Psoas muscle (tissue), 2 donors: ENCODE measurements around a stretch of chr16.

DNA sequence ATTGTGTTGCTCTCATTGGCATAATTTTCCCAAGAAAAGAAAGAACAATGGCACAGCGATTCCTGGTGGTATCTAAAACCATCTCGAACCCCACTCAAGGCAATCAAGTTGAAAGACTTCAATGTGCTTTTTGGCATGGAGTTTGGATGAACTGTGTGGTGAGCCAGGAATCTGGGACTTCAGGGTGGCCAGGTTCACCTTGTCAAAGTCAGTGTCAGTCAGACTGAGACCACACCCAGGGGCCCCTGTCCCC is 25.7 kb downstream of the WFDC1 start:
- PRO-cap, 2 experiments = no peak in any of the 2 experiments

GRCh38 chr16:84356569-84357198 is 11.7 kb upstream of the ATP2C2 start:
- PRO-cap, 2 experiments = no peak in any of the 2 experiments

GRCh38 chr16:84524325-84524690 is 19.8 kb upstream of the MEAK7 start:
- PRO-cap, 2 experiments = no peak in any of the 2 experiments

- PRO-cap, 2 experiments = no peak in any of the 2 experiments
These were observed 23.8 kb downstream of the COTL1 start for GRCh38 chr16:84593726-84594752.

DNA sequence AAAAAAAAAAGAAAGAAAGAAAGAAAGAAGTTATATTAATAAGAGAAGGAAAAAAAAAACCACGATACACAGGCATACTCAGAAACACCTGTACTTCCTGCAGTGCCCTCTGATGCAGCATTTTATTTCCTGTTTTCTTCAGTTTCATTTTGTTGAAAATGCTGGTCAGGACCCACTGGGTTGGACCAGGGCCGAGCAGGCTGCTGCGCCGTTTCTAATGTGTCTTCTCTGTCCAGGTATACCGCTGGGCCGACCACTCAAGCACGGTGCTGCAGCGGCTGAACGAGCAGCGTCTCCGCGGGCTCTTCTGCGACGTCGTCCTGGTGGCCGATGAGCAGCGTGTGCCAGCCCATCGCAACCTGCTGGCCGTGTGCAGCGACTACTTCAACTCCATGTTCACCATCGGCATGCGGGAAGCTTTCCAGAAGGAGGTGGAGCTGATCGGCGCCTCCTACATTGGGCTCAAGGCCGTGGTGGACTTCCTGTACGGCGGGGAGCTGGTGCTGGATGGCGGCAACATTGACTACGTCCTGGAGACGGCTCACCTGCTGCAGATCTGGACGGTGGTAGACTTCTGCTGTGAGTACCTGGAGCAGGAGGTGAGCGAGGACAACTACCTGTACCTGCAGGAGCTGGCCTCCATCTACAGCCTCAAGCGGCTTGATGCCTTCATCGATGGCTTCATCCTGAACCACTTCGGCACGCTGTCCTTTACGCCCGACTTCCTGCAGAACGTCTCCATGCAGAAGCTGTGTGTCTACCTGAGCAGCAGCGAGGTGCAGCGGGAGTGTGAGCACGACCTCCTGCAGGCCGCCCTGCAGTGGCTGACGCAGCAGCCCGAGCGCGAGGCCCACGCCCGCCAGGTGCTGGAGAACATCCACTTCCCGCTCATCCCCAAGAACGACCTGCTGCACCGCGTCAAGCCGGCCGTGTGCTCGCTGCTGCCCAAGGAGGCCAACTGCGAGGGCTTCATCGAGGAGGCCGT is 8.6 kb downstream of the KLHL36 start:
- PRO-cap, 2 experiments = no peak in any of the 2 experiments

GRCh38 chr16:84659478-84660253 is 11.4 kb downstream of the KLHL36 start:
- PRO-cap, 2 experiments = no peak in any of the 2 experiments

- PRO-cap, 2 experiments = no peak in any of the 2 experiments
These were observed 24.1 kb downstream of the USP10 start for GRCh38 chr16:84723699-84724526.

DNA sequence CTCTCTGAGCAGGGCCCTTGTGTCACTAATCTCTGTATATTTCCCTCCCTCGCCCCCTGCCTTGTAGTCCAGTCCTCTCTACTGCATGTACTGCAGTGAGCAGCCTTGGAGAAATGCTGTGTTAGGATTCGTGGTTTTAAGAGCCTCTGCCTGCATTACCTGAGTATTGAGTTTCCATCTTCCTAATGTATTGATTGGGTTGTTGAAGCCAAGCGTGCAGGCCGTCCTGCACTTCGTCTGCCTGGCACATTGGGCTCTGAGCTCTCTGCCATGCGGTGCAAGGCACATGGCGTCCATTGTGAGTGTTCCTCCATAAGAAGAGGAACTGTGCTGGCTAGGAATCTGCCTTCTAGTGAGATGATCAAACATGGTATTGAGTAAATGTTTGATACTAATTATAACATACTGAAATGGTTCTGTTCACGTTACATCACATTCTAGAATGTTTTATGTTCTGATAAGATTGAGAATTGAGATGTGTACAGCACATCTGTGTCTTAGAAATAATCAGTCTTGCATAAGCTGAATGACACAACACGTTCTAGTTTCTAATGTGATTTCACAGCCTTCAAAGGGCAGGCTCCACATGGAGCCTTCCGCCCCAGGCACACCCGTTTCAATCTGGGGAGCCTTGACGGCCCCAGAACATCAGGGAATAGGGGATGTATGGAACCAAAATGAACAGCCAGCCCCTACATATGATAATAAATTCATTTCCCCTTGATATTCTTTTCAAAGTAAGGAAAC is 42.8 kb downstream of the USP10 start:
- PRO-cap, 2 experiments = no peak in any of the 2 experiments

DNA sequence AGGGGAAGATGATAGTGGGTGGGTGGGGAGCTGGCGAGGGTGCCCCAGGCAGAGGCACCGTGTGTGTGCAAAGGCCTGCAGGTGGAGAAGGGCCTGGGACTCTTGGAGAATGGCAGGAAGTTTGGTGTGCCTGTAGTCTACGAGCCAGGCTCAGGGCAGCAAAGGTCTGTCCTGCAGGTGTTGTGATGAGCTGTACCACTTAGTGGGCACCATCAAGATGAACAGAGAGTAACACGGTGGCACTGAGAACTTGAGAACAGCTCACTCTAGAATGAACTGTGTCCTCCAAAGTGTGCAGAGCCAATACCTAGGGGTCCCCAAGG is 4.3 kb downstream of the CRISPLD2 start:
- PRO-cap, 2 experiments = no peak in any of the 2 experiments

DNA sequence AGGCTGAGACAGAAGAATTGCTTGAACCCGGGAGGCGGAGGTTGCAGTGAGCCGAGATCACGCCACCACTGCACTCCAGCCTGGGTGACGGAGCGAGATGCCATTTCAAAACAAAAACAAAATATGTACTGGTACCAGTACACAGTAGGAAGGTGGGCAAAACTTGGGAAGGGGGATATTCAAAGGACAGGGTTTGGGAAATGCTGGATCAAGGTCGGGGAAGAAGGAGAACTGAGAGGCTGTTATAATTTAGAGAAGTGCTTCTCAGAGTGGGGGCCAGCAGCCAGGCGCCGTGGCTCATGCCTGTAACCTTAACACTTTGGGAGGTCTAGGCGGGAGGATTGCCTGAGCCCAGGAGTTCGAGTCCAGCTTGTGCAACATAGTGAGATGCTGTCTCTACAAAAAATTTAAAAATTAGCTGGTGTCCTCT is 5.2 kb downstream of the CRISPLD2 start:
- PRO-cap, 2 experiments = no peak in any of the 2 experiments

DNA sequence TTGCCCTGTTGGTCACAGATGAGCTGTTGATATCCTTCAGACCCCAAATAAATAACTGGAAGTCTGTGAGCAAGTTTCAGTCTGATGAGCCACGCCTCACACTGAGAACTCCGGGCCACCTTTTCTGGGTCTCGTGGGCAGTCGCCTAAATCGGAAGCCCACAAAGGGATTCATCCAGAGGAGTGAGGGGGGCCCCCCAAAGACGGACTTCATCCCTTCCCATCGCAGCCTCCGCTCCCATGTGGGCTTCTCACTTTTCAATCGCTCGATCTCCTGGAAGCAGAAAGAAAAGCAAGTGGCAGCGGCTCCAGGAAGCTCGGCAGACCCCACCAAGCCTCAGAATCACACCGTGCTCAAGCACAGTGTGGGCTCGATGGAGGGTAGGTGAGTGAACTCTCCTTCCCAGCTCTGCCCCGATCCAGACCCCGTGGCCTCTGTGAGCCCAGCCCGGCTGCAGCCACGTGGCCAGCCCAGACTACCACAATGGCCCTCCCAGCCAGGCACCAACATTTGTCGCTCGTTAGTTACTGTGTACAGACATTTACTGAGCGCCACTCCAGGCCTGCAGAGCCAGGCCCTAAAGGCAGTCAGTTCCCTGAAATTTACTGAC is 35.0 kb downstream of the ZDHHC7 start:
- PRO-cap, 2 experiments = no peak in any of the 2 experiments

GRCh38 chr16:84984555-84985213 is 26.7 kb downstream of the ZDHHC7 start:
- PRO-cap, 2 experiments = no peak in any of the 2 experiments

- PRO-cap, 2 experiments = no peak in any of the 2 experiments
These were observed 19.1 kb downstream of the ZDHHC7 start for GRCh38 chr16:84992211-84992678.

DNA sequence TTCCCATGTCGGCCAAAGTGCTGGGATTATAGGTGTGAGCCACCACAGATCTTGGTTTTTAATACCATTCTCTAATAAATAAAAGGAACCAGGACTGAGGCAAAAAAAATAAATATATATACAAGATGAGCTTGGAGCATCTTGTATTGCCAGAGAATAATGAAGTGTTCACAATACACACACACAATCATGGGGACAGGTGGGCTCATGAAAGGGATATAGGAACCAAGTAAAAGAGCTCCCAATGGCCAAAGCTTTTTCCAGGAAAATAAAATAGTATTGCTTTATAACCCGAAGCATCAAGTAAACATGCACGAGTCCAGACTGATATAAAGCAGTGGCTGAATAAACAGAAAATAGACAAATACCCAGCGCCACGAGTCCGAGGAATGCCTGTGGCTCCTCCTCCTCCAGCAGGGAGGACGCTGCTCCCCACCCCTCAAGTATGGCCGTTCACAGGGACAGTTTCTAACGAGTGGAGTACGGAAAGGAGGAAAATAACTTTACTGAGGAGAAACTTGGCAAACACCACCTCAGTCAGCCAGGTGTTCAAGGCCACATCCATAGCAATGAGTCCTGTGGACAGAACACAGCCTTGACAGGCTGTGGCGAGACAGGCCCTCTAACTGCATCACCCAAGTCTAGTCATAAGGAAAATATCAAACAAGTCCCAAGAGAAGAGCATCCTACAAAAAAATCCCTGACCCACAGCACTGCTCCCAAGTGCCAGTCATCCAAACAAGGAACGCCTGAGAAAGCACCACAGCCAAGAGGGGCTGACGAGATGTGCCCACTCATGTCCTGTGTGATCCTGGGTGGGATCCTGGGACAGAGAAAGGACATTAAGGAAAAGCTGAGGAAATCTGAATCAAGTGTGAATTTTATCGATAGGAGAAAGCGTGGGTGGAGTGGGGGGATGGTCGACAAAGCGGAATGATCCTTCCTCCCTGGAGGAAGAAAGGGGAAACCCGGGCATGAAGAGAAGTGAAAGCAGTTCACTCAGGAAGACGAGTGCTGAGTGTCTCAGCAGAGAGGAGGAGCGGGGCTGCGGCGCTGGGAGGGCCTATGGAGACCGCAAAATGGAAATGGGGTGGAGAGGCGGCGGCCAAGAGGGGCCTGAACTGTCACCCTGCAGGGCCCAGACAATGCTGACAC is 9.1 kb downstream of the ZDHHC7 start:
- PRO-cap, 2 experiments = no peak in any of the 2 experiments

DNA sequence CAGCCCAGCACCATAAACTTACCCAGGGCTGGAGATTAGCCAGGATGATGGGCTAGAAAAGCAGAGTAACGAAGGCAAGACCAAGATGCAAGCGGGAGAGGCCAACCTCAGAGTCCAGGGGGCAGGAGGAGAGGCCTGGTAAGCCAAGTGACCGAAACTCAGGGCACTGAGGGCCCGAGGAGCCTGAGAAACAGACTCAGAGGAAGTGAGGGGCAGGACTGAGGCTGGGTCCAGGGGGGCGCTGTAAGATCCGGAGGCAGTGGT is 8.4 kb downstream of the ZDHHC7 start:
- PRO-cap, 2 experiments = no peak in any of the 2 experiments

DNA sequence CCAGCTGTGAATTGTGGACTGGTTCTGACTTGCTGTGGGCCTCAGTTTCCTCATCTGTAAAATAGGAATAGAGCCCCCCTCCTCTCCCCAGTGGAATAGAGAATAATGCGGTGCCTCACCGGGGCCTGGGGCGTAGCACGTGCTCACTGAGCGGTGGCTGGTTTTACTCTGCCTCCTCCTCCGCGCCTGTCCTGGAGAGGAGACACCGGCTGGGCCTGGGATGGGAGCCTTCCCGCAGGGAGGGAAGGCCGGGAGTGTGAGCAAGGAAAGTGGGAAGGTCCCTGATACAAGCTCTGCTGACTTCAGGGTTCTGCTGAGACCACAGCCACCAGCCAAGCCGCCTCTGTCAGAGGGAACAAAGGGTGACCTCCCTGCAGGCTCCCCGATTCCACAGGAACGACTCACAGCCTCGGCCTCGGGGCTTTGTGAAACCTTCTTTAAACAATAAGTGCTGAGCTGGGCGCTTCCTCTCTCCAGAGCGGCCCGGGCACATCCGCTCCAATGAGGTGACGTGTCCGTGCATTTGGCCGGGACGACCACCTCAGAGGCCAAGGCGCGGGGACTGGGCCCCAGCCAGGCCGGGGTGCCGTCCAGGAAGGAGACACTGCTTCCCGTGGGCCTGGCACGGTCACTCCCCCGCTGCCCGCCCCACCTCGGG is 11.6 kb upstream of the CIBAR2 start:
- PRO-cap, 2 experiments = peak in 1 of 2 experiments; most common minus-strand start position 398 of the sequence (in 1)

DNA sequence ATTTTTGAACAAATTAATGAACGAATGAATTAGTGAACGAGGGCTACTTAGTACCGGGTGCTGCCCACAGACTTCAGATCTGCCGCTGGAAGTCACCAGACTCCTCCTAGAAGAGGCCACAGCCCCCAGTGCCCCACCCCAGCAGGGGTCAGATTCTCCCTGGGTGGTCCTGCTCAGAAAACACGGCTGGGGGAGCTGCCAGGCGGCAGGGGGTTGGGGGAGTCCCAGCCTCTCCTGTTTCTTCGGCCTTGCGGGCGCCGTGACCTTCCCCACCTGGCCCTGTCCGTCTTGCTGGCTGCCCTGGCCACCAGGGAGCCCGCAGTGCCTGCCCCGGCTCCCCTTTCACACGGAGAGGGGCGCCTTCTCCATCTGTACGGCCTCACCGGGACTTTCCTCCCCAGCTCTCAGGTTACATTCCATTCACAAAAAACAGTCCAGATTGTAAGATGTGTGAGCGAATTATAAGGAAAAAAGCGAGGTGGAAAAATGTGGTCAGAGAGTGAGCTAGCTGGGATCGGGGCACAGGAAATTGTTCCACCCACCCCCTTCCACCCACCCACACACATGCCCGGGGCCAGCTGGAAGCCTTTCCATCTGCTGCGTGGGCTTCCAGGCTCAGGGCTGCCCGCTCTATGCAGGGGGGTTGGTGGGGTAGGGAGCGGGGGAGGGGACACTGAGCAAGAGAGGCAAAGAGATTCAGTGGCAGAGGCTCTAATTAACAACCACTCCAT is 14.5 kb upstream of the CIBAR2 start:
- PRO-cap, 2 experiments = no peak in any of the 2 experiments

DNA sequence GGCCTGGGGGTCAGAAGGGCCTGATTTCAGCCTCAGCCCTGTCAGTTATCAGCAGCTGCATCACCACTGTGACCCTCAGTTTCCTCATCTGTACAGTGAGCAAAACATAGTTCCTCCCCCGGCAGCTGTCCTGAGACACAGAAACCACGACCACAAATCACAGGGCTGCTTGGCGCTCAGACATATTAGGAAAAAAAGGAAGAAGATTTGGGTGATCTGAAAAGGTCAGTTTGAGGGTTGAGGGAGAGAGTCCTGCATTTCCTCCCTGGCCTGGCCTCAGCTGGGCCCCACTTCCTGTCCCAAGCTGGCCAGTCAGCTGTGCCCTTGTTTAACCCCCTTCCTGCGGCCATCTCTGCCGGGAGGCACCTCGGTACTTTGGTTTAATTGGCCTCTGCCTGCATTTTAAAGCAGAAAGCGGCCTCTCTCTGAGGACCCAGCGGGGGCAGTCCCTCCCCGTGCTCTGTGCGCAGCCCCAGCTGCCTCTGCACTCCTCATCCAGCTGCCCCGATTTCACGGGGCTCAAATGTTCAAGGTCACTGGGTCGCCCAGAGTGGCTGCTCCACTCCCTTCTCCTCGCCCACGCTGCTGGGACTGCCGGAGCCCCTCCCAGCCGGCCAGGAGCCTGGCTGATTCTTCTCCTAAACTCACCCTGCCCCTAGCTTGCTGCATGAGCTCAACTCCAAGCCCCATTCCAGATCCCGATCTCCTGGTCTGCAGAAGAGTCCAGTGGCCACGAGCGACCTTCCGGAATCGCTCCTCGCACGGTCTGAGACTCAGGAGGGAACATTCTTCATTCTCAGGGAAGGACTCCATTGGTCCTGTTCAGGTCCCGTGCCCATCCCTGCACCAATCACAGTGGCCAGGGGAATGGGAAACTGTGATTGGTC is 24.1 kb upstream of the CIBAR2 start:
- PRO-cap, 2 experiments = peak in 1 of 2 experiments; most common minus-strand start position 768 of the sequence (in 1)

DNA sequence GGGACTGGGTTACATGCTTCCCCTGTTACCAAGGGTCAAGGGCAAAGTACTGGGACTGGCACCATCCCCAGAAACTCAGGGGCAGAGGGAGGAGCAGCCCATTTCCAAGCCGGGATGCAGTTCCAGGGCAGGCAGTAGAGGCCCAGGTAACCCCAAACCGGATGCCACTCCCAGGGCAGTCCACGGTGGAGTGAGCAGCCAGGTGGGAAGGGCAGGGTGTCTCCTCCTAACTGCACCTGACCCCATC is 24.7 kb upstream of the CIBAR2 start:
- PRO-cap, 2 experiments = no peak in any of the 2 experiments

DNA sequence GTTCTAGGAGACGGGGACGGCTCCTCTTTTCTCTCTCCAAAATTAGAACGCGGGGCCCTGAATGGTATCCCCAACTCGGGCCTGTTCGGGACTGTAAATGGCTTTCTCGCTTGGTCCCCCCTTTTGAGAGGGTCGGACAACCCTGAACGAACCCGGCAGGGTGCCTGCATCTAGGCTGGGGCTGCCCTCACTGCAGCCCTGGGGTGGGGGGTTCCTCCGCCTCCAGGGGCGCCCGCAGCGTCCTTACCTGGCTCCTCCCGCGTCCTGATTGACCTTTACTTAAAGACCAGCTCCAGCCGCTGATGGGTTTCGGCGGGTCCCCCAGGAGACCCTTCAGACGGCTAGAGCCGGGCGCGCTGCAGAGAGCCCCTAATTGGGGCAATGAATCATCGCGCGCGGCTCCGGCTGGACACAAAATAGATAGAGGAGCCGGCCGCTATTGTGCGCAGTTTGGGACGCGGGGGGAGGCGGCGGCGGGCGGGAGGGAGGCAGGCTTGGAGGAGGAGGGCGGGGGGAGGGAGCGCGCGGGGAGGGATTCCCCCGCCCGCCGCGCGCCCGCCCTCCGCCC is 56.4 kb upstream of the CIBAR2 start:
- PRO-cap, 2 experiments = peak in 1 of 2 experiments; most common minus-strand start position 383 of the sequence (in 1)